Measurements from ENCODE around the gene CLK3.

DNA sequence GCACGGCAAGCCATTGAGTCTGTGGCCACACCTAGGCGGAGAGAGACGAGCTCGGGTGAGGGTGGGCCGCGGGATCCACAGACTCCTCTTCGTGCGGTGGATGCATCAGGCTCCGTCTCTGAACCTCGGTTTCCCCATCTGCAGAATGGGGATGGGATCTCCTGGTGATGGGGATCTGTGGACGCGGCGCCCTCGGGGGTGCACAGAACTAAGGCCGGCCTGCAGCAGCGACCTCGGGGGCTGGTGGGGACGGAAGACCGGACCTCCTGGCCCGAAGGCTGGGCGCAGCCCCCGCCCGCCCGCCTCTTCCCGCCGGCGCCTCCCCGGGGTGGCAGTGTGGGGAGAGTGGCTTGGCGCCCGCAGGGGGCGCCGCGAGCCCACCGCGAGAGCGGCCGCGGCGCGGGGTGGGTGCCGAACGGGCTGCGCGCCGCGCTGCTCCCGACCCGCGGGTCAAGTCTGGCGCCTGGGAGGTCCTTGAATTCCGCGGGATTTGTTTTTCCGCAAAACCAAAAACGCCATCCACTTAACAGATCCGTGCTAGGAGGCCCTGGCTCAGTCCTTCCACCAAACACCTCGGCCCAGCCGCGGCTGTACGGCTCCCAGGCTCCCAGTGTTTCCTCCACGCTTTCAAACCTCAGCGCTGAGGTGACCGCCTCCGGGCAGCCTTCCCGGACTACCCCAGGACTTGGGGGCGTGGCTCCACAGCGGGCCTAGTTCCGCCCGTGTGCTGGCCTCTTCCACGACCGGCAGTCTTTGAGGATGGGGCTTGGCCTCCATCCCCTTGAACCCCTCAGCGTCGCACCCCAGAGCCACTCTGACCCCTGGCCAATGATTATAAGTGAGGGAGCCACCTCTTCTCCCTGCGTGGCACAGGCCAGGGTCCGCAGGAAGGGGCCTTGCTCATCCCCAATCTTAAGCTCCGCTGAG lies 13.3 kb upstream of the ADPGK start:
- RRBS, 2 experiments: 18 to 21% methylated on average over 18 of the region's 75 CpGs

- RRBS, 2 experiments: 0% methylated on average over 2 of the region's 24 CpGs
Observed at GRCh38 chr15:73052984-73053594, 826 bp downstream of the NEO1 start.

DNA sequence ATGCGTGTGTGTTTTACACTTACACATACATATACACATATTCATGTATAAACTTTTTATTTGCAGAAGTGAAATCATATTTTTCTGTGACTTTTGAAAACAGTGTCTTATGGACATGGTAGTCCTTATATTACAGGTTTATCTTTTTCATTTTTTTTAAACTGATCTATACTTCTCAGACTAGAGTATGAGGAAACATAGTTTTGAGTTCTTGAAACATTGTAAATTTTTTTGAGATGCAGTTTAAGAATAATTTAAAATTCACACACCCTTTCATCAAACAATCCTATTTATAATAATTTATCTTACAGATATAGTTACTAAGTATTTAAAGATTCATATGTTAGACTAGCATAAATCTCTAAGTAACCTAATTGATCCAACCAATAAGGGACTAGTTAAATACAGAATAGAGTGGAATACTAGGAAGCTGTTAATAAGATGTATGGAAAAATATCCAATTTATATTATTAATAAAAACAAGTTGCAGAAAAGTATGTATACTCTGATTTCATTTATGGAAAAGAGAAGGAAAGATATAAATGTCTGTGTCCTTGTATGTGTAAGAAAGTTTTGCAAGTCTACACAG lies 140.1 kb downstream of the NEO1 start:
- RRBS, 2 experiments: no CpG with 5 or more reads among the region's 1 CpG

GRCh38 chr15:73564942-73565219 lies 68.3 kb downstream of the NPTN start:
- RRBS, 2 experiments: no CpG with 5 or more reads among the region's 3 CpGs

DNA sequence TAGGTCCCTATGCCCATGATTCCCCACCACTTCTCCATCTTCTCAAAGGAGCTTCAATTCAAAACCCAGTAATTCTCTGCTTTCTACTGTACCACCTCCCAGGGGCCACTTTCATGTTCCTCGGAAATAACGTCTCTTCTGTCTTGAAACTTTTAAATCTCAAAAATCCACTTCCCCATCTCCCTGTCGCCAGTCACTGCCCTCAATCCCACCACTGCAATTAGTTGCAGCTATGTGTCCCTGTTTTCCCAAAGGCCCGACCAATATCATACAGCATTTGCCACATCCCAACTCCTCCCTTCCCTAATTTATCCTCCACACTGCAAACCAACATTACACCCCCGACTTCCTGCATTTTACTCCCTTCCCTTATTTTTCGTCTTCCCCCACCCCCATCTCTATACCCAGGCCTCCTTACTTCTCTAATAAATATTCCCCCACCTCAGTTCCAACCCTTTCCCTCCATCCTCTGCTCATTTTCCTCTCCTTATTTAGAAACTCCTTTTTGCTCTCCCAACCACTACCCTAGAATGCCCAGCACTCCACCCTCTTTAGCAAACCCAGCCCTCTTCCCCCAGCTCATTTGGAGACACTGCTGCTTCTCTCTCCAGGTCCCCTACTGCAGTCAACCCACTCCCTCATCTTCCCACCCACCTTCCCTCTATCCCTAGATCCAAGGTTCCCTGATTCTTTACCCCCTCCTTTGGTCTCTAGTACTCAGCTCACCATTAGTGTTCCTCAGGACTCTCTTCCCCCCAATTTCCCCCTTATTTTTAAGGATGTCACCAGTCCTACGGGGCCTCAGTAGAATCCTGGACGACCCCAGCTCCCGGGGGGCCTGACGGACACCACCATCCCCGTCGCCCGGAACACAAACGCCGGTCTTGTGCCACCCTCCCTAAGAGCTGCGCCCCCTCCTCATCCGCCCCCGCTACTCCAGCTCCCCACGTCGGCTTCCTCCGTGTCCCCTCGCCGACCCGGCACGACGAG lies 1.0 kb downstream of the NPTN start:
- RRBS, 2 experiments: under 1 to 2% methylated on average over 10 of the region's 26 CpGs

DNA sequence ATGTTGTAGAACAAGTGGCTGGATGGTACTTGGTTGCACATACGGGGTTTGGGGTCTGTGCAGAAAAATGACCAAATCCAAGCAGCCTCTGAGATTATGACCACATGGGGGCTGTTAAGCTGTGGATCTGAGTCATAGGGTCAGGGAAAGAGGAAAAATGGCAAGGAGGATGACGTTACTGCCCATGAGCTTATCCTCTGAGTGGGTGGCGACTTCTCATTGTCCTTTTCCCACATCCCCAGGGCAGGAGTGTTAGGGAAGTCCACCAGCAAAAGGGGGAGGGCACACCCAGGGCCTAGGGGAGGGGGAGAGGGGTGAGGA lies 2.5 kb downstream of the CD276 start:
- RRBS, 2 experiments: no CpG with 5 or more reads among the region's 3 CpGs

- RRBS, 2 experiments: no CpG with 5 or more reads among the region's 4 CpGs
Observed at GRCh38 chr15:73809715-73810208, 56.6 kb upstream of the INSYN1 start.

GRCh38 chr15:73972804-73973327 lies 19.2 kb downstream of the STOML1 start:
- RRBS, 2 experiments: no CpG with 5 or more reads among the region's 19 CpGs

DNA sequence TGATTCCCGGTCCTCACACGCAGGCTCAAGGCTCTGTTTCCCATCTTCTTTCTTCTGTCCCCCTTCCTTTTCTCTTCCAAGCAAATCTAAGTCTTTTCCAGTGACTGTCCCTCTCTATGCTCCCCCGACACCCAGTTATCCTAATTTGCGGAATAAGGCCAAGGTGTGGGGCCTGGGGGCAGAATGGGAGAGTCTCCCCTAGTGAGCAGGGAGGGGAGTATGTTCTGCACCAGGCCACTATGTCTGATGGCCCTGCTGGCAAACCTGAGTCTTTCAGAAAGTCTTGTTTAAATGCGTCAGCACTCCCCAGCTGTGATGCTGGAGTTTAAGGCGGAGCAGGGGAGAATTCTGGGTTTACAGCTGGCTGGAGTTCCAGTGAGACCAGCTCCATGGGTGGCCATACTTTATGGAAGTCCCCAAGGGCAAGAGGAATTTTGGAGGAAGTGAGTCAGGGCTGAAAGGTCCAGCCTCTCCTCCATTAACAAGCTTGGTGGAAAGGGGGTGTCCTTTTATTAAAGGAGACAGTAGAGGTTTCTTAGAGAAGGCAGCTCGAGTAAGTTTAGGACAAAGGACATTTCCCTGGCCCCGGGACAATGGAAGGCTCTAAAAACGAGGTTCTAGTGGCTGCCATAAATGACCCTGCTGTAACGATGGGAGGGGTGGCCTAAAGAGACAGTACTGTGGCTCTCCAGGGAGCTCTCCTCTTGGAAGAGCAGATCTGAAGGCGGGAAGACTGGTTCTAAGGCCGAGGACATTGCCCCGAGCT lies 41.9 kb downstream of the GOLGA6A start:
- RRBS, 2 experiments: no CpG with 5 or more reads among the region's 13 CpGs

DNA sequence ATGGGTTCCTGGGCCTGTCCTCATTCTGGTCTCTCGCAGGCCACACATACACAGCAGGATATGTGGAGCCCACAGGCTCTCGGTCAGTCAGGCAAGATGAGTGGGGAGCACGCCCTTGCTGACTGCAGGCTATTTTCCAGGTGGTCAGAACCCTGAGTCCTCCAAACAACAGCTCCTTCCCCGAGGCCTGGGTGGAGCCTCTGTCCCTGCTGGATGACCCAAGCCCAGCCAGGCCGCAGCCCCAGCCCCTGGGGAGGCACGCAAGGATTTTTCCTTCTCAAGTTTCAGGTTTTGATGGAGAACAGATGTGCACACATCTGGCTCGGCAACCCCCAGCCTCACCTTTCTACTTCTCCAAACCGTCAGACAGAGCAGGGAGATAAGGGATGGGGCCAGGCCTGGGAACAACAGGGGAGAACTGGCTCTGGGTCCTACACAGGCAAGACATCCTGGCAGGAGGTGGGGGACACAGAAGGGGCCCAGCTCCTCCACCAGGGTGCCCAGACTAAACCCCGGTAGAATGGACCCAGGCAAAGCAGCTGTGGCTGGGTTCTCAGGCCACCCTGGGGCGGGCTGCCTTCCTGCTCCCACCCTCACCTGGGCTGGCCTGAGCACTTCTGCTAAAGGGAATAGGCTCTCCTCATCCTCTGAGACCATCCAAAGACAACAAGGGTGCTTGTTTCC lies 1.5 kb downstream of the STRA6 start:
- RRBS, 2 experiments: no CpG with 5 or more reads among the region's 10 CpGs

GRCh38 chr15:74374198-74375043 lies 7.0 kb upstream of the CYP11A1 start:
- RRBS, 2 experiments: under 1 to 1% methylated on average over 21 of the region's 48 CpGs

GRCh38 chr15:74387076-74387437 lies 19.6 kb upstream of the CYP11A1 start:
- RRBS, 2 experiments: no CpG with 5 or more reads among the region's 8 CpGs

GRCh38 chr15:74396346-74396880 lies 29.0 kb upstream of the CYP11A1 start:
- RRBS, 2 experiments: no CpG with 5 or more reads among the region's 12 CpGs

GRCh38 chr15:74407106-74407754 lies 26.5 kb downstream of the SEMA7A start:
- RRBS, 2 experiments: no CpG with 5 or more reads among the region's 11 CpGs

DNA sequence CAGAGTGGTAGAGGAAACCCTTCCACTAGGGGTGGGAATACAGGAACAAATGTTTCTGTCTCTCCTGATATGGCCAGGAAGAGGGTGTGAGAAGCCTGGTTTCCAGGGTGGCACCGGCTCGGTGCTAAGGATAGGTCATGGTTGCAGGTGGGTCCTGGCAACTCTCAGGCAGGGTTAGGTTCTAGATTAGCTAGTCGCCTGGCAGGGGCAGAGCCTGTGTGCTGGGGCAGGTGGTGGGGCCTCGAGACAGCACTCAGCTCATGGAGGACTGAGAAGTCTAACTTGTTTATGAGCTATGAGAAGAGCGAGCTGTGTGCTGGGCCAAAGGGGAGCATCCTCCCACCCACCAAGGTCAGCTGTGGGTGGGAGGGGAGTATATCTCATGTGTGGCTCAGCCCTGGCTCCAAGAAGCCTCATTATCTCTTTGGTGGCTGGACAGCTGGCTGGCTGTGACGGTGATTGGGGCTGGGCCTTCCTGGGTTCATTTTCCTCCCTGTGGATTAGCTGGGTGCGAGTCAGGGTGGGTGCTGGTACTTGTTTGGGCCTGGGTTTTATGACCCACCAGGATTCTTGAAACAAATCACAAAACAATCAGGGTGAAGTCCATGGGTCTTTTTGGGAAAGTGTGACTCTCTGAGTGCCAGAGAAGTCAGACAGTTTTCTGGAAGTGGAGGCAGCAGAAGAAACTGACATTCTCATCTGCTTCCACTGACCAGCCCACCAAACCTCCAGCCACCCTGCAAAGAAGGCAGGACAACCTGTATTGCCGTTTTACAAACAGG lies 9.8 kb downstream of the SEMA7A start:
- RRBS, 2 experiments: no CpG with 5 or more reads among the region's 8 CpGs

GRCh38 chr15:74615104-74615993 lies at the start of gene CLK3:
Gene CLK3 (plus strand): TSS chr15:74615836.
- RRBS, 2 experiments: under 1 to 1% methylated on average over 52 to 56 of the region's 106 CpGs

GRCh38 chr15:74615994-74616969 lies 646 bp downstream of the CLK3 start:
- RRBS, 2 experiments: 2% methylated on average over 4 of the region's 42 CpGs

- RRBS, 2 experiments: no CpG with 5 or more reads among the region's 7 CpGs
Observed at GRCh38 chr15:74625845-74626397, 10.3 kb downstream of the CLK3 start.

DNA sequence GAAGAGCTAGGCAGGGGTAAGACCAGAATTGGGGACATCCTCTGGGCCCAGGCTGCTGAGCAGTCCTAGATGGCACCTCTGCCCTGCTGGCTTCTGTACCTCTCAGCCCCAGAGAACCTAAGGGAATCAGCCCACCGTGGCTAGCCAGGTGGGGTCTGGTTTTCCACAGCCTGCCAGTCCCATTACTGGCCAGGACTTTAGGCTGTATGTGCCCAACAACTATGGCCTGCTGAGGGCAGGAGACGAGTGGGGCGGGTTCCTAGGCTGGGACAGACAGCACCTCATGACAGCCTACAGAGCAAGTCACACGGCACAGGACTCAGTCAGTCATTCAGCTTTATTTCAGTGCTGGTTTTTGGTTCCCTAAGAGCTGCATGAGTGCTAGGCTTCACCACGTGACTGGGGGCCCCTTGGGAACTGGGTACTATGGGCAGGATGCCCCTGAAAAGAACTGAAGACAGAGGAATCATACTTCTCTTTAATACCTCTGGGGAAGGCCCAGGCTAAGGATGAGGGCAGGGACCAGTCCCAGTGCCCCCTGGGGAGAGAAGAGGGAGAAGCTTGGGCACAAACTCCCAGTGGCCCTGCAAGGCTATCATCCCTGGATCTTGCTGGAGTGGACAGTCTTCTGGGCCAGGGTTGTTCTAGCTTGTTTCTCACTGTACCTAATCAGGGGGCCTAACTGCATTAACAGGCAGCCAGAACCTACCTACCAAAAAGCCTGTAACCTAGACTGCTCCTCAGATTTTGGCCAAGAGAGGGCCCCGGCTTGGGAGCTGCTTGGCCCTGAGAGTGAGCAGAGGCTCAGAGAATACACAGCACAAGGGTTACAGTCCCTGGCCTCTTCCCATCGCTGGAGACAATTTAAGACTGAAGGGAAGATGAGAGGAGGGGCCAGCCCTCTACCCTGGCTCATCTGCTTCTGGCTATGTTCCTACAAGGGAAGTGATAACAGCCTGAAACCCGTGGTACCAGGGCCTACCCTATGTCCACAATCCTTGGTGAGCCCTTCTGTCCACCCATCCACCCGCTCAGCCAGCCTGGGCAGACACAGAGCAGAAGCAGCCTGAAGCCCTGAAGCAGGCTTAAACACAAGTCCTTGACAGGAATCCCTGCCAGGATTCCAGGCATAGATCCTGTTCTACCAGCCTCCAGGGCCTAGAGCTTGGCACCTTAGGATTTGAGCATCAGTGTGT lies 15.0 kb downstream of the CLK3 start:
- RRBS, 2 experiments: no CpG with 5 or more reads among the region's 9 CpGs

- RRBS, 2 experiments: no CpG with 5 or more reads among the region's 10 CpGs
Observed at GRCh38 chr15:74642333-74643302, 27.0 kb downstream of the CLK3 start.

Data from LNCaP clone FGC (cell line).